ENCODE measurements around the gene LIPE.

DNA sequence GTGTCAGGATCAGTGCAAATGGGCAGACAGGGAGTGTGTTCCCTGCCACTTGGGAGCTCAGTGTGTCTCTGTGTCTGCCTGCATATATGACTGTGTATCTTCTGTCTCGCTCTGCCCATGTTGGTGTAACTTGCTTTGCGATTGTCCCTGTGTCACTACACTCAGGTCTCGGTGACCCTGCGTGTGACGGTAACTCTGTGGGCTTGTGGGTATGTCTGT, 8.1 kb upstream of the ERFL start:
- PRO-cap: no peak

GRCh38 chr19:41967176-41967473, 8.0 kb upstream of the RABAC1 start:
- PRO-cap: no peak

DNA sequence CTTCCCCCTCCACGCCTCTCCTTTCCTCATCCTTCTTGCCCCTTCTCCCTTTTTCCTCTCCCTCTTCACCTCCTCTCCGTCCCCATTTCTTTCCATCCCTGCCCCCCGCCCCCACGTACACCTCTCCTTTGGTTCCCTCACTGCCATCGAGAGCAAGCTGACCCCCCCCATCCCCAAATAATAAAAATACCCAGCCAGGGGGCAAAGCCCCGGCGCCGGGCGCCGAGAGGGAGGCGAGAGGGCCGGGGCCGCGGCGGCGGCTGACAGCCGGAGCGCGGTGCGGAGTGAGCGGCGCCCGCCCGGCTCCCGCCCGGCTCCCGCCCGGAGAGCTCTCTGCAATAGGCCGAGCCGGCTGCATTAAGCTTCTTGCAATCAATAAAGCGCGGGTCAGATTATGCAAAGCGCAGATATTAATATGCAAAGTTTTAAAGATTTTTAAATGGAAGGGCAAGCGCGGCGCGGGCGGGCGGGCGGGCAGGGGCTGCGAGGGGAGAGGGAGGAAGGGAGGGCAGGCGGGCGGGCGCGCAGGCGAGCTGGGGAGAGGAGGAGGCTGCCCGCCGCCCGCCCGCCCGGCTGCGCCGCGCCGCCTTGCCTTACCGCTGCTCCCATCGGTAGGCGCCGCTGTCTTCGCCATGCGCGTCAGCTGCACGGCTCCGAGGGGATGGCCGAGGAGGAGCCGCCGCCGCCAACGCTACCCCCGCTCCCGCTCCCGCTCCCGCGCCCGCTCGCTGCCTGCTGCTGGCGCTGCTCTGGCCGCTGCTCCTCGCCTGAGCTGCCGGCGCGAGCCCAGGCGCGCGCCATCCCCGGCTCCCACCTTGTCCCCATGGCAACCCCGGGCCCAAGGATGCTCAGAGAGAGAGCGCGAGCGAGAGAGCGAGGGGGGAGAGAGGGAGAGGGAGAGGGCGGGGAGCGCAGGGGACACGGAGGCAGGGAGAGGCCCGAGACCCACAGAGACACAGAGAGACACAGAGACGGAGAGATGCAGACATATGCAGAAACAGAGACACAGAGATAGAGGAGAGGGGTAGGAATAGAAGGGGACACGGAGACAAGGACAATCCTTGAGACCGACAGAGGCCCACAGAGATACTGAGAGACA, 40.6 kb downstream of the DEDD2 start:
- PRO-cap: unidirectional peak, minus-strand start at position 335 of the sequence

- PRO-cap: no peak
These were observed 3.6 kb upstream of the GSK3A start for GRCh38 chr19:42245738-42246719.

DNA sequence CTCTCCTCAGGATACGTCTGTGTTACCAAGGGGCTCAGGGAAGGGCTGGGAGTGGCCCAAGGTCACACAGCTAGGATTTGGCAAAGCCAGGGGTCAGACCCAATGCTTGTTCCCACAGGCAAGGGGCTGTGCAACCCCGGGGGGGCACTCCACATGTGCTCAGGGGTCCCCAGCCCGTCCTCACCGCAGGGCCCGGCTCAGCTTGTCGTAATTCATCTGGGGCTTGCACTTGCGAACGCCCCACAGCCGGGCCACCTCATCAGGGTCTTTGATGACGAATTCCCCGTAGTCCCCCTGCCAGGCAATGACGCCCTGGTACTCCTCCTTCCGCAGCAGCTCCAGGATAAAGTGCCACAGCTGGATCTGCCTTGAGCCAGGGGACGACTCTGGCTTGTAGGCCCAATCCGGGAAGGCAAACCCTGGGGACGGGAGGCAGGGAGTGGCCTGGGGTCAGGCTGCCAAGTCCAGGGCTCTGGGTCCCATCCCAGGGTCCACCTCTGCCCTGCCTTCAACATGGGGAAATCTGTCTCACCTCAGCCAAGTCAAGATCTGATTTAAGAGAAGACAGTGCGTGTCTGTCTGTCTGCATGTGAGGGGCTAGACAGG, 4.7 kb downstream of the ERF start:
- PRO-cap: no peak

- PRO-cap: no peak
These were observed 4.0 kb downstream of the ERF start for GRCh38 chr19:42250753-42251428.

- PRO-cap: bidirectional peak, plus-strand start at chr19:42253490, minus-strand start at chr19:42253404; bidirectional peak, plus-strand start at chr19:42253687, minus-strand start at chr19:42253607; bidirectional peak, plus-strand start at chr19:42253958, minus-strand start at chr19:42253894
These were observed 1.4 kb downstream of the ERF start for GRCh38 chr19:42253207-42254239.

DNA sequence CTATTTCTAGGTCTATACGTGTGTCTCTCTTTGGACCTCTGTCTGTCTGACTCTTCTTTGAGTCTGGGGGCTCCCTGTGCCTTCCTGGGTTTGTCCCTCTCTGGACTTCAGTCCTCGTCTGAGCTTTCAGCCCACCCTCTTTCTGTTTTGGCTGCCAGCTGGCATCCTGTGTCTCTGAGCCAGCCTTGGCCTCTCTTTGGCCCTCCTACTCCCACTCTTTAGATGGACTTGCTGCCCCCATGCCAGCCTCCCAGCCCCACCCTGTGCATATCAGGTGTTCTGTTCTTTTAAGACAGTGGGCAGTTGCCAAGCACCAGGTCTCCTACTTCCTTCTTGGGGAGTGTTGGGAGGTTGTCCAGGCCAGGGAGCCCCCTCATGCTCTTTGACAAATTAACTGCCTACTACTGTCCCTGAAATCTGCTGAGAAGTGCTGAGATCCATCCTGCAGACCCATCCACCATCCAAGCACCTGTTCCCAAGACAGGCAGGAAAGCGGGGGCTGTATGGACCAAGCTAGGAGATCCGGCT, 9.4 kb downstream of the CIC start:
- PRO-cap: no peak

DNA sequence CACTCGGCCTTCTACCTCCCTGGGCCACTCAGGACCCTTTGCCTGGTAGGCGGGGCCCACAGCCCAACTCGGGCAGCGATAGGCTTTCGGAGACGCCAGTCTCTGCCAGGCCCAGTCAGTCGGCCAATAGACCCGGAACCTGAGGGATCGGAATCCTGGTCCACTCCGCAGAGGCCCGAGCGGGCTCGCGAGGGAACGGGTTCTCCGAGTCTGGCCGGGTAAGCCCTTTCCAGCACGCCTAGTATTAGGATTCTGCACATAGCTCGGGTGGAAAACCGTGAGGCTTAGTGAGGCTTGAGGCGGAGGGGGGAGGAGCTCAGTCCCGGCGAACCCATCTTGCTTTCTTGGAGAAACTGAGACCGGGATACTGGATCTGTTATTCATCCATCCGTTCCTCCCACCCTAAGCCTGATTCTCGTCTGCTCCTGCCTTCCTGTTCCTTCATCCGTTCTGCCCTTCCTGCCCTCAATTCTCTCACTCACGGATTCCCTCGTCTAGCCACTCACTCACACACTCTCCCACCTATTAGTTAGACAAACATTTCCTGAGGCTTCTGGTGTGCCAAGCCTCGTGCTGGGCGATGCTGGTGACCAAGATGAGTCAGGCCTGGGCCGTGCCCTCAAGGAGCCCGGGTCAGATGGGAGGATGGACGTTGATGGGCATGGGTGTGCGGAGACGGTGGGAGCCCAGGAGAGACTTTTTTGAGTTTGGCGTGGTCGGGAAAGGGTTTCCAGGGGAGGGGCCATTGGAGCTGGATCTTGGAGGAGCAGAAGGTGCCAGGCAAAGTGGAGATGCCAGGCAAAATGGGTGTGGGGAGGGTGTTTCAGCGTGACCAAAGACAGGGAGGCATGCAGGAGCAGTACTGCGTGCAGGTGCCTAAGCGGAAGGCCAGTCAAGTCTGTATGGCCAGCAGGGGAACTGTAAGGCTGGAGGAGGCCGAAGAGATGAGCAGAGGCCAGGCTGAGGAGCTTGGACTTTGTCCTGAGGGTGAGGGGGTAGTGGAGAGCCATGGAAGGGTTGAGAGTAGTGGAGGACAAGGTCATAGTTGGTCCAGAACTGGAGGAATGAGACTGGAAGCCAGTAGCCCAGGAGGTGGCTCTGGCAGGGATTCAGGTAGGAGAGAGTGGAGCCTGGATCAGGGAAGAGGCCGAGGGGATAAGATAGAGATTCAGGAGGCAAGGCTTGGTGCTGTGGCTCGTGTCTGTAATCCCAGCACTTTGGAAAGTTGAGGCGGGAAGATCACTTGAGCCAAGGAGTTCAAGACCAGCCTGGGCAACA, 7.3 kb upstream of the CNFN start:
- PRO-cap: bidirectional peak, plus-strand start at position 168 of the sequence, minus-strand start outside the sequence

DNA sequence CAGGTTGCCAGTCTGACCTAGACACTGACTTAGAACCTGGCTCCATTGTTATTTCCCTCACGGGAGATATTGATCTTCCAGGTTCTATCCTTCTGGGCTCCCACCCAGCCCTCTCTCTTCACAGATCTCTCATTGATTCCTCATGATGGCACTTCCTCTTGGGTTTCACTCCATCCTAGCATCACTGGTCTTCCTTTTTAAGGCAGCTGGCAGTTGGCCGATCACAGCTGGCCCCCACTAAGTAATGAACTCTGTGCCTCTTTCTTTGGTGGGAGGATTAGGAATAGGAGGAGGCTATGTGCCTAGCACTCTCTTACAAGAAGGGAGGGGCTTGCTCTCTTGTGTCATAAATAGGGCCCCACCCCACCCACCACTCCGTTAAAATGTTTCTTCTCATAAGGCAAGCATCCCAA, at the start of gene LIPE:
Gene LIPE (minus strand): TSS at position 285 of the 413 bp plus-strand sequence.
- PRO-cap: no peak

GRCh38 chr19:42450678-42450947, 7.9 kb upstream of the CXCL17 start:
- PRO-cap: no peak

GRCh38 chr19:42461501-42462204, 18.9 kb upstream of the CXCL17 start:
- PRO-cap: no peak

DNA sequence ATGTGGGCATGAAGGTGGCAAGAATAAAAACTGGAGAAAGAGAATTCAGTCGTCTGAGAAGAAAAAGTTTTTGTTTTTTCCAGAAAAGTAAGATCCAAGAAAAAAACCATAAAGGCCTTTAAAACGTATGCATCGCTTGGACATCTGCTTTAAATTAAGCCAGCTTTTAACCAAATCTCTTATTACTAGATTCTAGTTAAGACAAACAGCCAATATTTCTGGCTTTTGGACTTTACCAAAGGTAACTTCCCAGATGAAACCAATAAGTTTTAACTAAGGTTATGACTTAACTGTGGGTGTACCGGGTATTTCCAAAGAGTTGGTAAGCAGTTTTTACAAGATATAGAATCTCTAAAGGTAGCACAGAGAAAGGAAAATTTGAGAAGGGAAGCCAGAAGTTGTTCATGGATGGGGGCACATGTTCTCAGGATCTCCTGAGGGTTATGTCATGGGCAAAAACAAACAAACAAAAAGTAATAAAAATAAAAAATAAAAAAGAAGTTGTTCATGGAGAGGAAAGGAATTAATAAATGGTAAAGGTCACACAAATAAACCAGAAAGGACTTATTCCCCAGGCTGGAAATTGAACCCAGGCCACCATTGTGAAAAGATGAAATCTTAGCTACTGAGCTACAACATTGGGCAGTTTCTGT, 33.9 kb downstream of the CEACAM1 start:
- PRO-cap: no peak

GRCh38 chr19:42497662-42498349, 30.5 kb downstream of the CEACAM1 start:
- PRO-cap: no peak

- PRO-cap: no peak
These were observed 22.1 kb upstream of the CD177 start for GRCh38 chr19:43331322-43331793.

DNA sequence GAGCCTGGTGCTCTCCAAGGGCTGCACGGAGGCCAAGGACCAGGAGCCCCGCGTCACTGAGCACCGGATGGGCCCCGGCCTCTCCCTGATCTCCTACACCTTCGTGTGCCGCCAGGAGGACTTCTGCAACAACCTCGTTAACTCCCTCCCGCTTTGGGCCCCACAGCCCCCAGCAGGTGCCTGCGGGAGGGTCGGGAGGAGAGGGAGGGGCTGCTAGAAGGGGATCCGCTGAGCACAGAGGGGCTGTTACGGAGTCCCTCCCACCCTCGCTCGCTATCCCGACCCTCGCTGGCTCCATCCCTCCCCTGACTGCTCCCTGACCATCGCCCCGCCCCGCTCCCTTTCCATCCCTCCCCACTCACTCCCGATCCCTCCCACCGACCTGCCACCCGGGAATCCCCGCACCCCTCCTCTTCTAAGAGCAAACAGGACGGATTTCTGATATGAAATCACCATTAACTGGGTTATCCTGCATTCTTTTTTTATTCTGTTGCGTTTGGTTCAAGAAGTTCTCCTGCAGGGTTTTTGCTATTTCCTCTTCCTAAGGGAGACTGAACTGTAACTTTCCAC, 816 bp downstream of the CD177 start:
- PRO-cap: no peak

DNA sequence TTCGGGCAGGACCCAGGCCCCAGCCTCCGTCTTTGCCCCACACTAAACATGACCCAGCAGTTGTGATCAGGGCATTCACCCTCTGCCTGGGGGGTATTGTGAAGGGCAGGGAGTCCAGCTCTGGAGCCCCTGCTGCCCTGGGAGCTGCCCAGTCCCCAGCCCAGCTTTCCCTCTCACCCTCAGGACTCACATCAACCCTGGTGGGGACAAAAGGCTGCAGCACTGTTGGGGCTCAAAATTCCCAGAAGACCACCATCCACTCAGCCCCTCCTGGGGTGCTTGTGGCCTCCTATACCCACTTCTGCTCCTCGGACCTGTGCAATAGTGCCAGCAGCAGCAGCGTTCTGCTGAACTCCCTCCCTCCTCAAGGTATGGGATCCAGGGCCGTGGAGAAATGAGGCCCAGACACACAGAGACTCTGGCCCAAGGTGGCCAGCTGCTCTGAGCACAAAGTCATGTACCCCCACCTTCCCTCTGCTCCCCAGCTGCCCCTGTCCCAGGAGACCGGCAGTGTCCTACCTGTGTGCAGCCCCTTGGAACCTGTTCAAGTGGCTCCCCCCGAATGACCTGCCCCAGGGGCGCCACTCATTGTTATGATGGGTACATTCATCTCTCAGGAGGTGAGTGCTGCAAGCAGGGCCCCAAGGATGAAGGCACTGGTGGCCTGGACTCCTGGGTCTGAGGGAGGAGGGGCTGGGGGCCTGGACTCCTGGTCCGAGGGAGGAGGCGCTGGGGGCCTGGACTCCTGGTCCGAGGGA, 7.7 kb downstream of the CD177 start:
- PRO-cap: no peak

DNA sequence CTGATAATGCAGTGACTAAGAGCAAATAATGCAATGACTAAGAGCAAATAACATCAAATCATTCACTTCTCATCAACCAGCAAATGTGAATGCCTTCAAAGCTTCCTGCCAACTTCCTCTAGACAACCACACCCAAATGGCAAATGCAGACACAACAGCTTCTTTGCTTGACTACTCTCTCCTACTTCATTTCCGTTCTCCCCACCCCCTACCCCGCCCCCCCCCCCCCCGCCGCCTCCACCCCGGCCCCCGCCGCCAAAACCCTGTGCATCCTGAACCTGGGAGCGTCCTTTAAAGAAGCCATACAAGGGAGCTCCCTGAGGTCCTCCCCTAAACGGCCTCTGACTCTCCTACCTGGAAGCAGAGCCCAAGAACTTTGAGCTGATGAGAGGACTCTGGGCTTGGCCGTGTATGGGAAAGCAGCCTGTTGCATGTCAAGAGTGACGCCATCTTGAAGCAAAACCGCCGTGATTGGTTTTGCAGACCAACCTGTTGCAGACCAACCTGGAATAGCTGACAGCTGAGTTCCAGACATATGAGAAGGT, 24.6 kb downstream of the TEX101 start:
- PRO-cap: unidirectional peak, minus-strand start at position 139 of the sequence

GRCh38 chr19:43496807-43497448, 7.6 kb downstream of the PHLDB3 start:
- PRO-cap: no peak

- PRO-cap: bidirectional peak, plus-strand start at chr19:43504293, minus-strand start at chr19:43504134
These were observed 610 bp downstream of the PHLDB3 start for GRCh38 chr19:43504036-43504236.

Measured in REH cell (cell line).